ENCODE results near the genes NR2C1 and USP44.

GRCh38 chr12:94872230-94872429 lies 131.4 kb downstream of the NDUFA12 start:
- PRO-cap = no peak

DNA sequence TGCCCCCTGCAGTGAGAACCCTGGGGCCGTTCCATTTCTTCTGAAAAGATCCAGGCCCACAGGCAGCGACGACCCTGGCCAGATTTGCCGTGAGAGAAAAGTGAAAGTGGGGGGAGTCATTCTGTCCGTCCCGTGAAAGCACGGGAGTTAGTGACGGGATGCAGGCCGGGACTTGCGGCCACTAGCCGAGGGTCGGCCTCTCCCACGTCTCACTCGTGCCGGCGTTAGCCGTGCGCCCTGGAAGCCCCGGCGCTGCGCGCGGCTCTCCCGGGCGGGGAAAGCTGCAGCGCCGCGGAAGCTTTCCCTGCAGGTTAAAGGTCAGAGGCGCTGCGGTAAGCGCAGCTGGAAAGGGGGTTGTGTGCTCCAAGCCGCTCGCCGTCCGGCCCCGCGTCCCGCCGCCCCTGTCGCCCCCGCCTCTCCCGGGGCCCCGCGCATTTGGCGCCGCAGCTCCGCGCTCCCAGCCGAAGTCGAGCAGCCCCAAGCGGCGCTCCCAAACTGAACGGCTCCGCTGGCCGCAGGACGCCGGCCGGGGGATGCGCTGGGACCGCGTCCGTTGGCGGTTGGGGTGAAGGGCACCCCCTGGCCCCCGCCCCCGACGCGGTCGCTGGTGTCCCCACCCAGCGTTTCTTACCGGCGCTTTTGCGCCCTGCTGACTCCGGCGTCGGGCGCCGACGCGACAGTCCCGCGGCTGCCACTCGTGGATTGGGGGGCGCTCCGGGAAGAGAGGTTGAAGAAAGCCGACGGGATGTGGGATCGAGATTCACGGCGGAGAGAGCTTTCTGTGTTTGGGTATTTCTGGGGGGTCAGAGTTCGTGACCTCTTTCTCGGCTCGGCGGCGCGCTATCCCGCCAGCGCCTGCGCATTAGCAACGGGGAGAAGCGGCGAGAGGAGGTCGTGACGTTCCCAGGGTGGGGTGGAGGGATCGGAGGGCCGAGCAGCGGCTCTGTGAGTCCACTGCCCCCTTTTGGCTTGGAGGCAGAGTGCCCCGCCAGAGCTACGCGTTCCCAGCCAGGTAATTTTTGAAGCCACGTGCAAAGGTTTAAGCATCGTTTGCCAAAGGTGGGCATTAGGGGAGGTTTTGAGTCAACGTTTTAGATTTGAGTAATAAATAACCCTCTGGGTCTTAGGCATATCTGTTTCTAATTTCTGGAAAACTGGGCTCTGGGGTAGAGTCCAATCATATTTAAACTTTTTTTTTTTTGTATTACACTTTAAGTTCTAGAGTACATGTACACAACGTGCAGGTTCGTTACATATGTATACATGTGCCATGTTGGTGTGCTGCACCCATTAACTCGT lies at the start of gene NR2C1:
NR2C1 (minus strand) TSS at position 870 of the 1,299 bp plus-strand sequence.
- PRO-cap = bidirectional peak, plus-strand start at position 314 of the sequence, minus-strand start at position 266 of the sequence; bidirectional peak, plus-strand start at position 906 of the sequence, minus-strand start at position 842 of the sequence

DNA sequence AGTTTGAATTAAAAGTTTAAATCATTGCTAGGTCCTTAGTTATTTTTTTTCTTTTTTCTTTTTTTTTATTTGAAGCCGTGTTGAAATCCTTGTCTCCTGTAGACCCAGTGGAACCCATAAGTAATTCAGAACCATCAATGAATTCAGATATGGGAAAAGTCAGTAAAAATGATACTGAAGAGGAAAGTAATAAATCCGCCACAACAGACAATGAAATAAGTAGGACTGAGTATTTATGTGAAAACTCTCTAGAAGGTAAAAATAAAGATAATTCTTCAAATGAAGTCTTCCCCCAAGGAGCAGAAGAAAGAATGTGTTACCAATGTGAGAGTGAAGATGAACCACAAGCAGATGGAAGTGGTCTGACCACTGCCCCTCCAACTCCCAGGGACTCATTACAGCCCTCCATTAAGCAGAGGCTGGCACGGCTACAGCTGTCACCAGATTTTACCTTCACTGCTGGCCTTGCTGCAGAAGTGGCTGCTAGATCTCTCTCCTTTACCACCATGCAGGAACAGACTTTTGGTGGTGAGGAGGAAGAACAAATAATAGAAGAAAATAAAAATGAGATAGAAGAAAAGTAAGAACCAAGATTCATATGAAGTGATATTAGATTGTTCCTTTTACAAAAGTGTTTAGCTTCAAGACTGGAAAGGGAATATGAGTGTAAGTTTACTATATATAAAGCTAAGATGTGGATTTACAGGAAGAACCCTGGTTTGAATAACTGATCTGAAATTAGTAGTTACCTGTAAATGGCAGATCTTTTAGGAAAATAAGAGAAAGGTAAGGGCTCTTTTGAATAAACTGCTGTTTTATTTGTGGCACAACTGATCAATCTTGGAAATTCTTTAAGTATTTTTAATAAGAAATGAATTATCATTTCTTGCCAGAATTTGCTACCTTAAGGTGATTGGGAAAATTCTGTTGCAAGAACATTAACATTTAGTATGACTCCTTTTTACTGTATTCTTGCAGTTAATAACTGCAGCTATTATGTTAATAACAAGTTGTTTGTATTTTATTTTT lies 82.8 kb downstream of the VEZT start:
- PRO-cap = no peak

- PRO-cap = unidirectional peak, plus-strand start at chr12:95384104
Observed at GRCh38 chr12:95383815-95384456, 90.0 kb upstream of the METAP2 start.

DNA sequence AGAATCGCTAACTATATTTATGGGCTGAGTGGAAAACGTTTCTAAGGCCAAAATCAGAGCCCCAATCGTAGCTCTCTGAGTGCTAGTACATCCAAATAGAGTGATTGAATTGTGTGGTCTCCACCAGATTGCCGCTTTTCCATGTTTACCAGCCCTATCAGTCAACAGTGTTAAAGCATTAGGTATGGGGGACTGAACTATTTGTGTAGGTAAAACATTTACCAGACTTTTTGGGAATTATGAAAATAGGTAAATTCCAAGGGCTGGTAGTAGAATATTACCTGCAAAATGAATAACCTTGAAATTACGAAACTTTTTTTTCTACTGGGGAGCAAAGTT lies 28.0 kb upstream of the METAP2 start:
- PRO-cap = no peak

DNA sequence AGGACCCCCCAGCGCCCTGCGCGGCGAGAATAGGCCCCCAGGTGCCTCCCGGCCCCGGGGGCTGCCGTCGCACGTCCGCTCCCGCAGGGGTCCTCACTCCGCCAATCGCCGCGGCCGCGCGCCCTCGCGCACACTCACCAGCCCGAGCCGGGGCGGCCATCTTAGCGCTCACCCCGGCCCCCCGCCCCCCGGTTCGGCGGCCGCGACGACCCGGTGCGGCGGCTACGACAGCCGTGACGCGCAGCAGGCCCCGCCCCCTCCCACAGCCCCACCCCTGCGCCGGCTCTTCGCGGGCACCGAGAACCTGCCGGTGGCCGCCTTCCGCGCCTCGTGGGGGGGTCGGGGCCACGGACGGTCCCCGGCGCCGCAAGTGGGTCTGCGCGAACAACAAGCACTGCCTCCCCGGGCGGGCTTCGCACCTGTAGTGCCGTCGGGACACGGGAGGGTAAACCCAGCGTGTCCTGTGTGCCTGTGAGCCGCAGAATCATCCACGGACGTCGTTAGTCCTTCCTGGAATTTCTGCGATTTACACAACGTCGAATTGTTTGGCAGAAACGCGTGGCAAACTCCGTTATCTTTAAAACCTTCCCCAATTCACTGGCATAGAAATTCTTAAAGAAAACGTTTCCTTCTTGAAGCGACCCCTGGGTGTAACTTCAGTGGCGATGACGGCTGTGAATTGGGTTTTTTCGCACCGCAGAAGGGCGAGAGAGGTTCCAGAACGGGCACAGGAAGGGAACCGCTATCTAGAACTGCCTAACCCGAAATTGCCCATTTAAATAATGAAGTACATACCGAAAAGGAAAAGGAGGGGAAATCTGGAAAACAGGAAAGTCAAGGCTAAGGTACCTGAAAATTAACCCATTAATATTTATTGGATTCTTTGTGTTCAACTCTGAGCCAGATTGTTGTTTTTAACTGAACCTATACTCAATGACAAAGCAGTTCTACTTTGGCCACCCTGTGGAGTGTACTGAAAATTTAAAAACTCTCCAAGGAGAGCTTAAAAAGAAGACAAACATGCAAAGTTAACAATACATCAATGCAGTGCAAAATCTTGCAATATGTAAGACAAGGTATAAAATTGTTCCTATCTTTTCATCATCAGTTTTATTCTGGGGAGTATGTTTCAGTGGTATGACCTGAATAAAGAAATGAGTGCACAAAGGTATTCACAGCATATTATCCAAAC lies 2.2 kb downstream of the USP44 start:
- PRO-cap = bidirectional peak, plus-strand start at position 299 of the sequence, minus-strand start at position 183 of the sequence

- PRO-cap = no peak
Observed at GRCh38 chr12:95551084-95552050, at the start of gene USP44. Gene USP44, minus strand, starts transcription at chr12:95551476.

GRCh38 chr12:95679682-95680216 lies 110.8 kb downstream of the NTN4 start:
- PRO-cap = no peak

DNA sequence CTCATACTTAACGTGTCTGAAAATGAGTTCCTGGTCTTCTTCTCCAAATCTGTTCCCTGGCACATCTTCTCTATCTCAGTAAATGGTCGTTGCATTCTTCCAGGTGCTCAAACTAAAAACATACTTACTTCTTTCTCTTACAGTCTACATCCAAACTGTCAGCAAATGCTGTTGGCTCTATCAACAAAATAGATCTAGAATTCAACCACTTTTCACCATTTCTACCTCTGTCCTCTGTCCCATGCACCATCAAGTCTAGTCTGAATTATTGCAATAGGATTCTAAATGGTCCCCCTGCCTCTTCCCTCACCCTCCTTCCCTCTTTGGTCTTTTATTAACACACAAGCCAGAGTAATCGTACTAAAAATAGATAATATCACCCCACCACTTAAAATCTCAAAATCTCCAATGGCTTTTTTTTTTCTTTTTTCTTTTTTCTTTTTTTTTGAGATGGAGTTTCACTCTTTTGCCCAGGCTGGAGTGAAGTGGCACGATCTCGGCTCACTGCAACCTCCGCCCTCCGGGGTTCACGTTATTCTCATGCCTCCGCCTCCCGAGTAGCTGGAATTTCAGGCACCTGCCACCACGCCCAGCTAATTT lies 17.9 kb downstream of the NTN4 start:
- PRO-cap = no peak

DNA sequence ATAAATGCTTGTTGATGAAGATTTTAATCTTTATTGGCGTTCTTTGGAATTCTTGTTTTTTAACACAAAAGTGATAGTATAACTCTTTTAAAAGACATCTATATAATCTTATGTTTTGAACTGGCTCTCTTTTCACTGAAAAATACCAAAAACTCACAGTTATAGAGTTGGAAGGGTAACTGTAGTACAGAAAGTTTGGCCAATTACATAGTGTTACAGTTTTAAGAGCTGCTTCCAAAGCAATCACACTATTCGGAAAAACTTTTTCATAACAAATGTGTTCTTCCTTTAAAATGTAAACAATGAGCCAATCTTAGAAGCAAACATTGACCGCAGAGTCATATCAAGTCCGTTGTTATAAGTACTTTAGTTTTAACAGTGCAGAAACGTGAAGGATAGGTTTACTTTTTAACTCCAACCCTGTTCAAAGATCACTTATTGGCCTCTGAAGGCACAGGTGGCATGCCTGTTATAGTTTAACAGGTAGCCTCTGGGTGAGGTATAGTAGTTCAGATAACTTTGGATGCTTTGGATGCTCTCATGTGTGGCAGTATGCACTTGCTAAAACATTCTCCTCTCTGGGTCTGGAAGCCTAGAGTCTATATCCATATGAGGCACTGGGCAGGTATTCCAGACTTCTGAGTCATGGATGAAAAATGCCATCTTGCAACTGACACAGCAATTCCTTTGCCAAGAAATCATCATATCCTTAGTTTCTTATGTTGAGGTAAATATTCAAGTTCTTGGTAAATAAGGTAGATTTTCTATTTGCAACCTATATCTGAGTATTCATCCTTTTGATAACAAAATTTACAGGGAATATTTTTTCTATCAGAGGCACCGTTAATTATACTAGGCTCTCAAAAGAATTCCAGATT lies 12.2 kb upstream of the NTN4 start:
- PRO-cap = unidirectional peak, minus-strand start at position 580 of the sequence

- PRO-cap = no peak
Observed at GRCh38 chr12:96072987-96074087, 38.0 kb upstream of the LTA4H start.

DNA sequence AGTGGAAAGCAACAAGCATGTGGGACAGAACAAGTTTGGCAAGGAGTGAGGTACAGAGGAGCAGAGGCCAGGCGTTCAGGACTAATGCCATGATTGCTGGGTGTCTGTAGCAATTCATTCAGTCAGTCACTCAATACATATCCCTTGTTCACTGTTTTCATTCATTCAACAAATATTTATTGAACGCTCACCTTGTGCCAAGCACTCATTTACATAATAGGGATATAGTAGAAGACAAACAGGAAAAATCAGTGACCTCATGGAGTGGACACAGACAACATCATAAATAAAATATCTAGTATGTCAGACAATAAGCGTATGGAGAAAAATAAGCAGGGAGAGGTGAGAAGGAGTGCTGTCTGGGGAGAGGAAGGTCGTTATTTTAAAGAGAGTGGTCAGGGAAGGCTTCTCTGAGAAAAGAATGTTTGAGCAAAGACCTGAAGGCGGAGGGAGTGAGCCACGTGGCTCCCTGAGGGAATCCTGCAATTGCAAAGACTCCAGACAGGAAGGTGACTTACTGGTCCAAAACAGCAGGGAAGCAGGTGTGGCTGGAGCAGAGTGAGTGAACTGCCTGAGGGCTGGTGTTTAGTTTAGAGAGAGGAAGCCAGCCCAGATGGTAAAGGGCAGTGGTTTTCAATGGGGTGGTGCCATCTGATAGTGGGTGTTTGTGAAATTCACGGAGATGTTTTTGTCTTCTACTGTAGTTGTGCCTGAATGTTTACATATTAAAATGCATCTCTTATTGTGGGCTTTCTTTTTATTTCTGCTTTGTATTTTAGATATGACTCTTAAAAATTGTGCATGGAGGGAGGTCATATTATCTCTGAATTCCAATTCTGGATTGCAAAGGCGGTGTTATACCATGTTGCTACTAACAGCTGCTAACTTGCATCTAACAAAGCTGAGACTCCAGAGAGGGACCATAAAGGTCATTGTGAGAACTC lies 58.8 kb upstream of the LTA4H start:
- PRO-cap = no peak

- PRO-cap = bidirectional peak, plus-strand start at chr12:96195776, minus-strand start at chr12:96195700
Observed at GRCh38 chr12:96195004-96195933, 1.1 kb downstream of the ELK3 start.

- PRO-cap = bidirectional peak, plus-strand start at chr12:96196138, minus-strand start at chr12:96196015
Observed at GRCh38 chr12:96195934-96196385, 1.8 kb downstream of the ELK3 start.

DNA sequence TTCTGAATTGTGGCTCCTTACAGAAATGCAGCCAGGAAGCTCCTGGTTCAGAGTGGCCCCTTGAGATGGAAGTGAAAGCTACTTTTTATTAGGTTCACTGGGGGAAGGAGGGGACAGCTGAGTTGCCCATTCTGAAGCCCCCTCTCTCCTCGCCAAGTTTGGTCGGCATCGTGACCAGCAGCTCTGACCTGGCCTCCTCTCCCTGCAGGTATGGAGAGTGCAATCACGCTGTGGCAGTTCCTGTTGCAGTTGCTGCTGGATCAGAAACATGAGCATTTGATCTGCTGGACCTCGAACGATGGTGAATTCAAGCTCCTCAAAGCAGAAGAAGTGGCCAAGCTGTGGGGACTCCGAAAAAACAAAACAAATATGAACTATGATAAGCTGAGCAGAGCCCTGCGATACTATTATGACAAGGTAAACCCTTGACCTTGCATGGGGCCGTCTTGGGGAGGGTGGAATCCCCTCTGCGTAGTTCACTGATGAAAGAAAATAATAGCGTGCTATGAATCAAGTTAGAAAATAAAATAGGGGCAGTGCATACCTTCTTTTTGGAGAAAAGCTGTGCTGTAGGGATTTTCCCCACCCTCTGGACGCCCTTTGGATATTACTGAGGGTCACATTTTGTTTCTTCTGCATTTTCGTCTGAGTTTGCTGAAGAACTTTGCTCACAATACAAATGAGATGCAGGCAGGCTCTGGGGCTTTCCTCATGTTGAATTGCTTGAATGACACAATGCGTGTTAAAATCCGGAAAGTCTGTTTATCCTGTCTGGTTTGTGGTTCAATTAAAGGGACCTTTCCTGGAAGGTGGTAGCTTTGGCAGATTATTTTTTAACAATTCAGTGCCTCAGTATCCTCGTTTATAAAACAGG lies 29.4 kb downstream of the ELK3 start:
- PRO-cap = no peak

- PRO-cap = bidirectional peak, plus-strand start at chr12:96255464, minus-strand start at chr12:96255355
Observed at GRCh38 chr12:96254718-96255783, 60.9 kb downstream of the ELK3 start.

DNA sequence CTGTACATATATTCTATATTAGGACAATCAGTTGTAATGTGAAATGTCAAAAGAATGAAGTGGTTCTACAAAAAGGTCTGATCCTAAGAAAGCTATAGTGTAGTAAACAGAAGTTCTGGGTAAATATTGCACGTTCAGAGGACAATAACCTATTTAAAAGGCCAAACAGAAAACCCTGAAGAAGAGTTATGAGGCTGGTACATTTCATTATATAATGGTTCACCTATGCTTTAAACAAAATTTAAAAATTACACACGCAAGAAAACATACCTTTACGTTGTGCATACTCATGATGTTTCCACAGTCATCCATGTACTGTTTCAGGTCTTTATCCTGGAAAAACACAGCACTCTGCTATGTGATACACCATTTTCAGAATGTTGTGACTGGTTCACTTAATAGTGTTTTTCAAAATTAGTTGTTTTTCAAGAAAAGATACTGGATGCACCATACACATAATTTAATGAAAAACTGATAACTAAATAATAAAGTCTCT lies 102.9 kb downstream of the ELK3 start:
- PRO-cap = no peak

GRCh38 chr12:96359100-96359464 lies 41.2 kb downstream of the CDK17 start:
- PRO-cap = no peak

GRCh38 chr12:96365747-96366220 lies 34.5 kb downstream of the CDK17 start:
- PRO-cap = no peak

DNA sequence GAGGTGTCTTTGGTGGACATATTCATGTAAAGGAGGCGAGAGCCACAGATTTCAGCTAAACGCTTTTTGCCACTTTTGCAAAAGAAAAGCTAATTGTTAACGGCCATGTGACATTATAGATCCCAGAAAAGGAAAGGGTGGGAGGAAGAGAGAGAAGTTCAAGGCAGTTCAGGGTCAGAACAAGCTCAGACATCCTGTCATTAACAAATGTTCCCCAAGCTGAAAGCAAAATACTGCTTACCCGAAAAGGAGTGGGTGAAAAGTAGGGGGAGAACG lies 1.4 kb downstream of the CDK17 start:
- PRO-cap = unidirectional peak, plus-strand start at position 155 of the sequence; unidirectional peak, plus-strand start at position 177 of the sequence

Measured in sciatic nerve (tissue), 1 donor.